Measurements from ENCODE around the genes TSPY3 and BPY2.

- PRO-cap = no peak
Measured at GRCh38 chrY:9398148-9398568, at the start of gene TSPY3. Gene TSPY3 (plus strand): TSS chrY:9398421.

- PRO-cap = no peak
Measured at GRCh38 chrY:10198273-10198946, 670.7 kb downstream of the TSPY10 start.

- PRO-cap = no peak
Measured at GRCh38 chrY:12537311-12537851, 163.7 kb upstream of the USP9Y start.

GRCh38 chrY:12661887-12662844, 38.9 kb upstream of the USP9Y start:
- PRO-cap = no peak

DNA sequence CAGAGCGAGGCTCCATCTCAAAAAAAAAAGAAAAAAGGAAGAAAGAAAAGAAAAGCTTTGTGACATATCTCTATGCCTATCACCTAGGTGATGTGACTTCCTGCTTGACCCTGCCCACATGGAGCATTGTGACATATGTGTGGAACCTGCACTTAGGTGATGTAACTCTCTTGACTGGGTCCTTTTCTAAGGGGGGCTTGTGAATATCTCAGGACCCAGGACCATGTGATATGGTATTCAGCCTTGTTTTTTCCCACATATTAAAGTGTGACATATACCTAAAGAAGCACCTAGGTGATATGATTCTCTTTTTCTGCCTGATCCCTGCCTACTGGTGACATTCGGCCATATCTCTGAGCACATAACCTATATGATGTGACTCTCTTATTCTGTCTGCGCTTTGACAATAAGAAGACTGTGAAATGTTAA, at the start of gene BPY2:
TSS of gene BPY2 (plus strand) at position 203 of the 429 bp plus-strand sequence.
- PRO-cap = no peak